ENCODE measurements around a stretch of chr18.

GRCh38 chr18:9525611-9526058, 50.3 kb downstream of the RALBP1 start:
- RRBS = no CpG with 5 or more reads among the region's 3 CpGs

DNA sequence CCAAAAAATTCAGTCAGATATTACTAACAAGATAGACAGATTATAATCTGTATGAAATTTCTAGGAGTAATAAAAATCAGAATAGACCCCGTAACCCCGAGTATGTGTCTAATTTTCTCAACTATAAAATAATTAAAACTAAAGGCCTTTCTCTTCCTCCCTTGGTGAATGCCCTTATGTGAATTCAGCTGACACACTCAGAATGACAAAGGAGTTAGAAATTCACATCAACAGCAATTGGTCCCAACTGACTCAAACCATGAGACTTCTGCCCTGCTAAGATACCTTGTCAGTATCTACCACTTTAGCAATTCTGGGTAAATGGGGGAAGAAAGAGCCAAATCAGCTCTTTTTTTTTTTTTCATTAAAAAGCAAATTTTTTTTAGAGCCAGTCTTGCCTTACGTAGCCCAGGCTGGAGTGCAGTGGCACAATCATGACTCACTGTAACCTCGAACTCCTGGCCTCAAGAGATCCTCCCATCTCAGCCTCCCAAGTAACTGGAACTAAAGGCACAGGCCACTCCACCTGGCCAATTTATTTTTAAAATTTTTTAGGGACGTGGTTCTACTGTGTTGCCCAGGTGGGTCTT, 1.6 kb upstream of the PPP4R1 start:
- RRBS = no CpG with 5 or more reads among the region's 5 CpGs

DNA sequence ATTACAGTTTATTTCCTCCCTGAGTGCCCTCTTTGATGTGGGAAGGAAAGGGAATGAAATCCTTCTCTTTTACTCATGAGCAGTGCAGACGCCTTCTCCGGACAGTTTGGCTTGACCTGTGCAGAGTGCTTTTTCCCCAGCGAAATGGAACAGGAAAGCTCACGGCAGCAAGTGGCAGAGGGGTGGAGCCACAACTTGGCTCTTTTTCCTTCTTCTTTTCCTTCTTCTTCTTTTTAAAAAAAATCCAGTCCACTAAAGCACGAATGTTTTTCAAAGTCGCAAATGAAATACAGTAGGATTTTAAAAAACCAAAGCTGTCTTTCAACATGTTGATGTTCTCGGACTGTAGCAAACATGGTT, 34.5 kb downstream of the RAB31 start:
- RRBS = no CpG with 5 or more reads among the region's 7 CpGs

- RRBS = no CpG with 5 or more reads among the region's 13 CpGs
Observed at GRCh38 chr18:9775013-9775751, 67.1 kb downstream of the RAB31 start.

DNA sequence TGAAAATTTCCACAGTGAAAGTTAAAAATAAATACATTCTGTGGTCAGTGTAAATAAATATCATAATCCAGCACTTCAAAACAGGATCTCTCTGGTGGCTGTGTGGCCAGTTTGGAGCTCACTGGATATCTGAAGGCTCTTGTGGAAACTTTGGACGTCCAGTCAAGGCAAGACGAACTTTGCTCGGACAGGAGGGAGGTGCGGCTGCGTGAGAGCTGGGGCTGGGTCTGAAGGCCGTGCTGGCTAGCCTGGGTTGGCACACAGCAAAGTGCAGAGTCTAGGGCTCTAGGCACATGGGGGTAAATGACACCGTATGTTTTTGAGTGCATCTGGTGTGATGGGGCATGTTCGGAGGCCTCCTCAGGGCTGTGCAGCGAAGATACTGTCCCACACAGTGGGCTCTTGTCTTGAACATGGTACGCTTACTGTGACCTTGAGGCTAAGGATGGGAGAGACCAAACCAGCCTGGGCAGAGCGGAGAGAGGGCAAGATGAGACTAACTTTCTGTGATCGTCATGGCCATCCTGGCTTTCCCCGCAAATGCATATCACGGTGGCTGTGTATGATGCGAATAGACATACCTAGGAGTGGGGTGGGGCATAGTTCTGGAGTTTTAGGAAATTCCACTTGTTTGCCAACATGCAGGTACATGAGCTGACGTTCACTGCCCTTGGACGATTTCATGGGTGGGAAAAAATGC, 78.7 kb upstream of the TXNDC2 start:
- RRBS = no CpG with 5 or more reads among the region's 17 CpGs

GRCh38 chr18:9992453-9993010, 78.7 kb downstream of the VAPA start:
- RRBS = no CpG with 5 or more reads among the region's 9 CpGs

- RRBS = no CpG with 5 or more reads among the region's 5 CpGs
Observed at GRCh38 chr18:10049589-10049984, 135.8 kb downstream of the VAPA start.

DNA sequence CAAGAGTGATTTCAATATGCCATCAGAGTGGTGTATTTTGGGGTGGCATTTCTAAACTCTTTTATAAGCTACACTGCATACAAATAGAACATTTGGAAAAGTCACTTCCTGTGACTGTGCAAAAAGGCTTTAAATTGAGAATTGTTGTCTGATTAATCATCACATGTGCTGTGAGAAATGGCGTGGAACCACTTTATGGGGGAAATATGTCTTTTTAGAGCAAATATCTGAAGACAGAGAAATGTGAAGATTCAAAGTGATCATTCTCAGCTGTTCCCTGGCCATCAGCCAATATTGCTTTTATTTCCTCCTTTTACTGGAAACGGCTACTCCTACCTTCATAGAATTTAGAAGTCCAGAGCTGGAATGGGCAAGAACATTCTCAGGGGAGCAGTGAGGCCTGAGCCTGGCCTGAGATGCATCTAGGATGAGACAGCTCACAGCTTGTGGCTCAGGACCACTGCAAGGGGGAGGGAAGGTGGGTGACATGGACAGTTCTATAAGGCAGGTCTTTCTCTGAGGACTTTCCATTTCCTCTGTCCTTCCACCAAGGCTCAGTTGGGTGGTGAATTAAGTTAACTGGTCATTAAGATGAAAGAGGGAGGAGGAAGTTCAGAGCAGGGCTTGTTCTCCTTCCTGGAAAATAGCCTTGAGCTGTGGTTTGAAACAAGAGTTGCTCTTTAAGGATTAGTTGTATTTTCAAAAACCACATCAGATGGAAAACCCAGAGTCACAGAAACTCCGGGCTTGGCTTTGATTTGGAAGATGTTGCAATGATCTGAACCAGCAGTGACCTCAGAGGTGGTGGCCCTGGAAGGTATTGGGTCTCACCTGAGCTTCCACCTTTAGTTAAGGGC, 144.2 kb downstream of the VAPA start:
- RRBS = no CpG with 5 or more reads among the region's 3 CpGs

DNA sequence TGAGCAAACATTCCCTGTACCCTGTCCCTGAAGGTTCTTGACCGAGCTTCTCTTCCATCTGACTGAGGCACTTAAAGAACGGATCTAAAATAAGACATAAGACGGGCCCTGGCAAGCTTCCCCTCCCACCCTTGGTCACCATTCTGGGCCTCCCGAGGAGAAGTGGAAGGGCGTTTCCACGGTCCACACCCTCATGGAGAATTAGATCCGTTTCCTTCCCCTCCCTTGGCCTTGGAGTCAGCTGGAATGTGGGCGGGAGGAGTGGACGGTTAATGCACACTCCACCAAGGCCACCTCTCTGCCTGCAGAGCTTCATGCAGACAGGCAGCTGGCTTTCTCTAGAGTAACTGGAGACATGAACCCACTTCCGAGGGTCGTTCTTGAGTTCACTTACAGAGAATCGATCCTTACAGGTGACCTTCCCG, 257.3 kb upstream of the APCDD1 start:
- RRBS = no CpG with 5 or more reads among the region's 13 CpGs

- RRBS = no CpG with 5 or more reads among the region's 21 CpGs
Observed at GRCh38 chr18:10482631-10483858, 28.6 kb downstream of the APCDD1 start.

- RRBS = no CpG with 5 or more reads among the region's 10 CpGs
Observed at GRCh38 chr18:10660327-10660879, 134.6 kb downstream of the NAPG start.

DNA sequence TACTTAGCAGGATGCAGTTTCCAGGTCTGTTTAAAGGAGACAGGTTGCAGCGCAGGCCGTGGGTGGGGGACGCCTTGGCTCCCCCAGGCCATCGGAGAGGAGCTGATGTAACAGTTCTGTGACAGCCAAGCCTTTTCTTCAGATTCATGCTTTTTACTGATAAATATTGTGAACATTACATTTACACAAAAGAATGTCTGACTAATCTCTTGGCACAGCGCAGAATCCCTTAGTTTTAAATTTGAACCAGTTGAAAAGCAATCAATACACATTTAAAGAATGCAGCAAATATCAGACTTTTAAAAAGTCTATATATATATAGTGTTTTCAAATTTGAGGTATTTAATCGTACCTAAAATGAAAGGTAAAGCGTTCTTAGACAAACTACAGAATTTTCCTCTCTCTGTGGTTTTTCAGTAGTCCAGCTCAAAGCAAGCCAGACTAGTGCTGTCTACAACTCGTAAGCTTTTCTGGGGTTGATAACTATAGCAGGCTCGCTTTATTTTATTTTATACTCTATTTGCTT, 222.0 kb downstream of the PIEZO2 start:
- RRBS = no CpG with 5 or more reads among the region's 9 CpGs

DNA sequence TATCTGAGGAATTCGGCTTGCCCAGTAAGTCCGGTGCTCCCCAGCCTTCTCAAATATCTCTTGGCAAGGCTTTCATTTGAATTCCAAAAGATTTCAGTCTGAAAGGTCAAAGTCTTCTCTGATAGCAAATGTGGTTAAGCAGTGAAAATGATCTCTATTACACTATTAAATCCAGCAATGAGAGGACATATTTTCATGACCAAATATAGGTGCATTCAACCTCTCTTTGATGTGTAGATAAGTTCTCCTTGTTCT, 27.8 kb downstream of the PIEZO2 start:
- RRBS = no CpG with 5 or more reads among the region's 2 CpGs

DNA sequence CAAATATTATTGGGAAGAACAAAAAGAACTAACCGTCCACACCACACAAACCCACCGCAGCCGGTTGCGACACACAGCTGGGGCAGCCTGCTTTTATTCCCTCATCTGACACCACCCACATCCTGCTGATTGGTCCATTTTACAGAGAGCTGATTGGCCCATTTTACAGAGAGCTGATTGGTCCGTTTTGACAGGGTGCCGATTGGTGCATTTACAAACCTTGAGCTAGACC, 177.6 kb upstream of the SLC35G4 start:
- RRBS = no CpG with 5 or more reads among the region's 6 CpGs

GRCh38 chr18:11826221-11826541, 25.0 kb upstream of the CHMP1B start:
- RRBS = no CpG with 5 or more reads among the region's 5 CpGs

GRCh38 chr18:11907548-11908004, 541 bp downstream of the MPPE1 start:
- RRBS = no CpG with 5 or more reads among the region's 13 CpGs

GRCh38 chr18:12012598-12013121, 31.4 kb downstream of the IMPA2 start:
- RRBS = no CpG with 5 or more reads among the region's 4 CpGs

- RRBS = no CpG with 5 or more reads among the region's 13 CpGs
Observed at GRCh38 chr18:12014734-12015629, 33.7 kb downstream of the IMPA2 start.

DNA sequence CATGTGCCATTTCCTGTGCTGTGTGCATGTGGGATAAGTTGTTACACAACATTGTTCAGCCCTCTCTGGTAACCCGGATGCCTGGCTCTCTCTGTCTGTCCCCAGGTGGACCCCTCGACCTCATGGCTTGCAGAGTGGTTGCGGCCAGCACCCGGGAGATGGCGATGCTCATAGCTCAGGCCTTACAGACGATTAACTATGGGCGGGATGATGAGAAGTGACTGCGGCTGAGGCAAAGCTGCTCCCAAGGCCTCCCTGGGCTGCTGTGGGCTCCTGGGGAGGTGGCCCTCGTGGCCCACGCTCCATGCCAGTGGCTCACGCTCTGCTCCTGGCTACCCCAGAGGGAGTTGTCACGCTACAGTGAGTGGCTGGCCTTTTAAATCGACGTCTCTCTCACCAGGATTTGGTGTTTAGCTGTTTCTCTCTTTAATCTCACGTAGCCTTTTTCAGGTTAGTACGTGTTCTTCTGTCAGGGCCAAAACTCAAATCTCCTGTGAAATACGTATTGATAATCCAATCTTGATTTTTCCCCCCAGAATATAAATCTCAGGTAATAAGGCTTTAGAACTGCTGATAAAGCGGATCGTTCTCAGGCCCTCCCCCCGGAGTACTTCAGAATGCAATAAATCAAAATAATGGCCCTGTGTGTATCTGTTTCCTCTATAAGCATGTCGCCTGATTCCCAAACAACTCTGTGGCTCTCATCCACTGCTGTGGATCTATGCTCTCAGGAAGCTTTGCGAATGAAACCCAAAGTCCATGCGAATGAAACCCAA, 49.1 kb downstream of the IMPA2 start:
- RRBS = 89% methylated on average over 3 of the region's 23 CpGs

- RRBS = no CpG with 5 or more reads among the region's 22 CpGs
Observed at GRCh38 chr18:12227849-12228313, 26.3 kb upstream of the CIDEA start.